Progenitor cell of endocrine pancreas (in vitro differentiated cells): ENCODE measurements around the gene ZNF195.

- PRO-cap: no peak
Measured at GRCh38 chr11:2729937-2730354, 155.6 kb downstream of the CDKN1C start.

DNA sequence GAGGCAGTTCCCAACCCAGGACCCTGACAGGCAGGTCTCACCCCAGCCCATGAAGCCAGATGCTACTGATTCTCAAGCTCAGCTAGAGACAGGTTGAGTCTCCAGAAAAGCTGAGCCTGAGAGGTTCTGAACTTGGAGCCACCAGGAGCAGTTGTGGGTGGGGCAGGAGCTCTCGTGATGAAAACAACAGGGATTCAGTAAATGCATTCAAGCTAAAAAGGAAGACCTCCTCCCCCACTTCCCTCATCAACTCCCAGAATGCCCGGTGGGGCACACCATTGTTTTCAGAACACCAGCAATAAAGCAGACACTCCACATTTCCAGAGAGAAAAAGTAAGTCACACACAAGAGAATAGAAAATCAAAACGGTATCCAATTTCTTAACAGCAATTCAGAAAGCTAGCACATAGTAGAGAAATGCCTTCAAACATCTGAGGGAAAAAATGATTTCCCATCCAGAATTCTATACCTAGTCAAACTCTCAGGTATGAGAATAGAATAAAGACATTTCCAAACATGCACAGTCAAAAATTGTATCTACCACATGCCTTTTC is 56.9 kb downstream of the CDKN1C start:
- PRO-cap: no peak

- PRO-cap: no peak
Measured at GRCh38 chr11:2887037-2887519, 1.5 kb upstream of the CDKN1C start.

DNA sequence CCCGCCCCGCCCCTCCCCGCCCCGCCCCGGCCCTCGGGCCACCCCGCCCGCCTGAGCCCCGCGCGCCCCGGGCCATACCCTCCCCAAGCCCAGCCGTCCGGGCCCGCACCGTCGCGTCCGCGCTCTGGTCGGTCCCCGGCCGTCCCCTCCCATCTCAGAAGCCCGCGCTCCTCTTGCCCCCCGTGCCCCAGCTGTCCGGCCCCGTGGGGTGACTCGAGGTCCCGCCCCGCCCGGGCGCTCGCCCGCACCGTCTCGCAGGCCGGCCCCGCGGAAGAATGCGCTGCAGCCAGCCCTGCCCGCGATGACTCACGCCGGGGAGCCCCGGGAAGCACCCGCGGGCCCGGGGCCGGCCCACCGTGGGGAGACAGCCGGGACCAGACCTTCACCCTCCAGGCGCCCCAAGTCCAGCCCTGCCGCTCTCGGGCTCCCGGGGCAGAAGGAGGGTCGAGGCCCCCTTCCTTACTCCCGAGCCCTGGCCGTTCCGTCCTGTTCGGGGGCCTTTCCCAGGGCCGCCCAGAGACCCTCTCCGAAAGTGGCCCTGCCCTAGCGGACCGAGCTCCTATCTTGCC is 325 bp upstream of the PHLDA2 start:
- PRO-cap: no peak

DNA sequence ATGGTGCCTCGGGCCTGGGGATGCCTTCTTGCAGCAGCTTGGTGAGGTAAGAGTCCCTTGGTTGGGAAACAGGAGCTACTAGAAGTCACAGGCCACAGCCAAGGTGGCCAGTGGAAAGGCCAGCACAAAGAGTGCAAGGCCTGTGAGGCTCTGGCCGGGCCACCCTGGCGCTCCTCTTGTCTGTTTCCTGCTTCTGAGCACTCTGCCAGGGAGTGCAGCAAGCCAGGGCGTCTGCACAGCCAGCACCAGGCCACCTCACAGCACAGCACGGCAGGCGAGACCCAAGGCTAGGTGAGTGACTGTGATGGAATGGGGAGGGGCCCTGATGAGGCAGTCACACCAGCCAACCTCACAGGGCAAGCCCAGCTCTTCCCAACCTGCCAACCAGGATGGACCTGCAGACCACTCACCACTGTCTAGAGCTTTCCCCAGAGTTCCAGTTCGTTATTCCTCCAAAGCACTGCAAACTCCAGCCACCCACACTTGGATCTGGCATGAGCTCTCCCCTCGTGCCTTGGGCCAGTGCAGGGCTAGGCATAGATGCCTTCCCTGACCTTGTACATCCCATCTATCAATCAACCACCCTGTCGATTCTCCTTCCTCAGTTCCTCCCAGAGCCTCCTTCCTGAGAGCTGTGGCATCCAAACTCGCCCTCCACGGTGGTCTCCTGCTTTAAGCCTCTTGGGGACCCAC is 11.8 kb upstream of the NAP1L4 start:
- PRO-cap: no peak

GRCh38 chr11:3041519-3042143 is 15.6 kb downstream of the CARS1 start:
- PRO-cap: no peak

- PRO-cap: no peak
Measured at GRCh38 chr11:3092940-3093687, 35.9 kb upstream of the CARS1 start.

- PRO-cap: no peak
Measured at GRCh38 chr11:3095708-3096343, 38.6 kb upstream of the CARS1 start.

DNA sequence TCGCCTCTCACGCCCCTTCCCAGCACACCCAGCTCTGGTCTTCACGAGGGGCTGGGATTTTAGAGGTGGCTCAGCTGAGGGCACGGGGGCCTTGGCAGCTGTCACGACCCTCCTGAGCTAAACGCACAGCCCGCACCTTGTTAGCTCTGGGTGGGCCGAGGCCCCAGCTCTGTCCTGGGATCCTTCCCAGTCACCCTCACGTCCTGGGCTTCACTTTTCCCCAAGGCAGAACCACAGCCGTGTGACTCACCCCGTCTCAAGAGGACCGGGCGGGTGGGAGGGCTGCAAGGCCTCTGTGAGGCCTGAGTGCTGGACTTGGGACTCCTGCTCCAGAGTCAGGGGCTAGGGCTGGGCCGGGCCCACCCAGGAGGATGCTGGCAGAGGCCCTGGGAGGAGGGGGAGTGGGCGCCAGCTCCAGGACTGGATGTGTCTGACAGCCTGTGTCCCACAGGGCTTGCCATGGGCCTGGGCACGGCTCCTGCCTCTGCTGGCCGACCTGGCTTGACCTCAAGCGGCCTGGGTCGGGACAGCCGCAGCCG is 18.2 kb downstream of the OSBPL5 start:
- PRO-cap: no peak

GRCh38 chr11:3155994-3157161 is 8.7 kb downstream of the OSBPL5 start:
- PRO-cap: no peak

DNA sequence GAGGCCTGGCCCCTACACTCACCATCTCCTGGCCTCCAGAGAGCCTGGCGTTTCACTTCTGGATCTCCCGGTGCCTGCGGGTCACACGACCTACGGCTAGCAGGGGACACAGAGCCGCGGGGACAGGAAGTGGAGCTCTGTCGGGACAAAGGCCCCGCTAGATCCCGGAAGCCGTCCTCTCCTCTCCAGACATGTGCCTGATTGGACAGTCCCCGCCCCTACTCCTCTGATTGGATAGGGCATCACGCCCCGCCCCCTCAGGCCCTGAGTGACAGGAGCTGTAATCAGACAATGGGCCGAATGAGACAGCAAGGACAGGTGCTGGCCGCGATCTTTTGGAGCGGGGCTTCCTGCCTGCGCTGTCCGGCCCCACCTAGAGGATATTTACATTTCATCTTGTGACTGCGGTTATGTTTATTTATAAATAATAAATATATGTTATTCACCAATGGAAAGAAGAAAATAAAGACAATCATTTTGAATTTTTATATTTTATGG is at the start of gene ZNF195:
Gene ZNF195, minus strand, starts transcription at position 131 of the 498 bp plus-strand sequence.
- PRO-cap: bidirectional peak, plus-strand start at position 317 of the sequence, minus-strand start at position 88 of the sequence

GRCh38 chr11:3380655-3381596 is 2.0 kb upstream of the ZNF195 start:
- PRO-cap: no peak

DNA sequence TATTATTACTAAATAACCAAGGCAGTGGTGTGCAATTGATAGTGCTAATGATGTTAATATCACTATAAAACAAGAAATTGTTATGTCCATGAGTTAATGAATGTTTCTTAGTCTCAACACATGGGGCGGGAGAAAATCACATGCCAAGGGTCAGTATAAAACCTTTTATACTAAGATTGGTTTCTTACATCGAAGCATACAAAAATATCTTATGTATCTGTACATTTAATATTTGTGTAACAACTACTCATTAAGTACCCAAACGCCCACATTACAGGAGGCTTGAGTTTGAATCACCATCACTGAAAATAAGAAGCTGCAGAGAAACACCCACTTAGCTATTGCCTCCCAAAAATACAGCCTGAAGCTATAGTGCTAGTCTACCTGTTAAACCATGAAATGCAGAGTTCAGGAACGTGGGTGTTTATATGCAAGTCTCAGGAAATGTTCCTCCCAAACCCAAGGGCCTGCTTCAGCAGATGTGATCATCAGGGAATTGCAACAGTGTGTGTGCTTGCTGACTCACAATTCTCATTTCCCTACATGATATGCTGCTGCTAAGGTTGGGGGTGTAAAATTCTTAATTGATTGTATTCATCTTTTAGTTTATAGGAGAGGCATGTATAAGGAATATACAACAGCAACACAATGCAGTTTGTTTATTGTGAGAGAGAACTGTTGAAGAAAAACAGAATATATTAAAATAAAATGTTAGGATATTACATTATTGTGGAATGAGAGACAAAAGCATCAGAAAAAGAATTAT is 49.7 kb downstream of the NUP98 start:
- PRO-cap: no peak

GRCh38 chr11:3809445-3810156 is 1.2 kb downstream of the PGAP2 start:
- PRO-cap: no peak

DNA sequence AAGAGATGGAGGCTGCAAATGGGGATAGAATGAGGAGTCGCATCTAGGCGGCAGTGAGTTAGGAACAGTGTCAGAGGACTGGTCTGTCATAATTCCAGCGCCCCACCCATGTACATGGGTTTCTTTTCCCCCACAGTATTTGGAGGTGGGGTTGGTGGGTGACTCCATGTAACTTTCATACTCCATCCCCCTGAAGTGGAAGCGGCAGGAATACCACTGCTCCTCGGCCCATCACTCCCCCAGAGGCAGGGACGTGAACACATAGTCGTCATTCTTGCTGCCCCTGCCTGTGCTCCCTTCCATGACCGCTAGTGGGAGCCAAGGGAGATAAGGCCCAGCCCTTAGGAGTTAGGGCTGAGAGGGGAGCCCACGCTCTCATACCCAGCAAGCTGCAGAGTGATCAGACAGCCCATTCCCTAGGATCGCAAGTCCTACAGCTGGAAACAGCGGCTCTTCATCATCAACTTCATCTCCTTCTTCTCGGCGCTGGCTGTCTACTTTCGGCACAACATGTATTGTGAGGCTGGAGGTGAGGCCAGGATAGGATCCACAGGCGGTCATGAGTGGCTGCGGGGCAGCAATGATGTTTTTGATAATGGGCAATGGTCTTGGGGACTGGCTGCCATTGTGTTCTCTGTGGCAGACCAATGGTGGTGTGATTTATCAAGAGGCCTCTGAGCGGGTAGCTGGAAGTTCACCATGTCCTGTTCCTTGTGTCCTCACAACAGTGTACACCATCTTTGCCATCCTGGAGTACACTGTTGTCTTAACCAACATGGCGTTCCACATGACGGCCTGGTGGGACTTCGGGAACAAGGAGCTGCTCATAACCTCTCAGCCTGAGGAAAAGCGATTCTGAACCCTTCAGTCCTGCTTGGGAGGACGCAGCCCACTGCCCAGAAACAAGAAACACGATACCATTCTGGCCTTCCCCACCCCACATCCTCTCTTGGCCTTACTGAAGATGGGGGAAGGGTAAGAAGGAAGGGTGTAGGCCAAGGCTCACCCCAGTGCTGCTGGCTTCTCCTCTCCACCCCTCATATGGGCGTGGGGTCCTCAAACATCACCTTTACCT is 15.8 kb downstream of the RHOG start:
- PRO-cap: no peak

DNA sequence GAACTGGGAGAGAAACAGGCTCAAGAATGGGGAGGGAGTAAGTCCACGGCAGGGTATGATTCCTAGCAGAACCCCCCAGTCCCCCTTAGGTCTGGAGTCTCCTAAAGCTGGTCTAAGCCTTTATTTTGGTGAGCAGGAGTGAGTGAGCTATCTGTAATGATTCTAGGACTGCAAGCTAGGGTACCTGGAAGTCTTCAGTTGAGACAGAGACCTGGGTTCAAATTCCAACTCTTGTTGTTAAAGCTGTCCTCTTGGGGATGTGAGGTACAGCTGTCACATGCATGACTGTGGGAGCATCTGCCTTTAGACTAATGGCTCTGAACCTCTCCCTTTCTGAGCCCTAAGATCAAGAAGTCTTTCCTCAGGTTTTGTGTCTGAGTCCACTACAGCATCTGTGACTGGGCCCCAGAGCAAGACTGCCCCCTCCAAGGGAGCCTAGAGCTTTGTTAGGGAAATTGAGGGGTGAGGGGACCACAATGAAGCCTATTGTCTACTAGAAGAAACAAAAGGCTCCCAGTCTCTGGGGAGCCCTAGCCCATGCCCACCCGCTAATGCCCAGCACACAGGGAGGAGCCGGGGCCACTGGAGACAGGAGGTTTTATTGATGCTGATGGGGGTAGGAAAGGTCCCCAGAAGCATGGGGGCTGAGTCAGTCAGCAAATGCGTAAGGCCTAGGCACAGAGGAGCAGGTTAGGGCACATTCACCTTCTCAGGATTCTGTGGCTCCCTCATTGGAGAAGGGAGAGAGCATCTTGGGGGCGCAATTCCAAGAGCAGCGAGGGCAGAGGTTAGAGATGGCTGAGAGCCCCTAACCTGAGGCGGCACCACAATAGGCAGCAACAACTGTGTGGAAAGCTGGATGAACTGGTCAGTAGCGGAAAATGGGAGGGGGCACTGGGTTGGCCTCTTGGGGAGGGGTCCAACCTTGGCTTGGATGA is 14.1 kb downstream of the RHOG start:
- PRO-cap: no peak

DNA sequence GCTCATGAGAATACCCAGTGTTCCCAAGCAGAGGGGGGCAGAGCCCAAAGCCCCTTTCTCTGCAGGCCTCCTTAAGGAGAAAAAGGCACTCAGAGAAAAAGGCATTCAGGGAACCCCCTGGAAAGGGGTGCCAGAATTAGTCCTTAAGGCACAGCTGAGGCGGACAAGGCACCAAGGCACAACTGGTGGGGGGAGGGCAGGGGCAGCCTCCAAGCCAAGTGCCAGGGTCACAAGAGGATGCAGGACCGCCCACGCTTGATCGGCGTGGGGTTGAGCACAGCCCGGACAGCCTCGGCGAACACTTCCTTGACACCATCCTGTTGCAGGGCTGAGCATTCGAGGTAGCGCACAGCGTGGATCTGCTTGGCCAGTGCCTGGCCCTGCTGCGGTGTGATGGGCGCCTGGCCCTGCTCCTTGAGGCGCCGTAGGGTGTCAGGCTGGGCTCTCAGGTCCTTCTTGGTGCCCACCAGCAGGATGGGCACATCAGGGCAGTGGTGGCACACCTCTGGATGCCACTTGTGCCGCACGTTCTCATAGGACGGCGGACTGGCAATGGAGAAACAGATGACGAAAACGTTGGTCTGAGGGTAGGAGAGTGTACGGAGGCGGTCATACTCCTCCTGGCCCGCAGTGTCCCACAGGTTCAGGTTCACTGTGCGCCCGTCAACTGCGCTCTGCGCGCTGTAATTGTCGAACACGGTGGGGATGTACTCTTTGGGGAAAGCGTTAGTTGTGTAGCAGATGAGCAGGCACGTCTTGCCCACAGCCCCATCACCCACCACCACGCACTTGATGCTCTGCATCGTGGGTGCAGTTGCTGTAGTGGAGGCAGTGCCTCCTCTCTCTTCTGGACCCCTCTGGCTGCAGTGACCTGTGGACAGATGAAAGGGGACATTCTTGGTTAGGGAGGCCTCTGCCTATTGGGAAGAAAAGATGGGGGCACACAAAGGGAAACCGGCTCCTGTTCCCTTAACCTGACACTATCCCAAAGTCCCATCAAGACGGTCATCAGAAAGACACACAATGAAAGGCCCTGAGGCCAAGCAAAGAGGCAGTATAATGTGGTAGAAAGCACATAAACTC is 13.1 kb downstream of the RHOG start:
- PRO-cap: no peak

GRCh38 chr11:3867461-3868184 is 12.2 kb downstream of the STIM1 start:
- PRO-cap: no peak

DNA sequence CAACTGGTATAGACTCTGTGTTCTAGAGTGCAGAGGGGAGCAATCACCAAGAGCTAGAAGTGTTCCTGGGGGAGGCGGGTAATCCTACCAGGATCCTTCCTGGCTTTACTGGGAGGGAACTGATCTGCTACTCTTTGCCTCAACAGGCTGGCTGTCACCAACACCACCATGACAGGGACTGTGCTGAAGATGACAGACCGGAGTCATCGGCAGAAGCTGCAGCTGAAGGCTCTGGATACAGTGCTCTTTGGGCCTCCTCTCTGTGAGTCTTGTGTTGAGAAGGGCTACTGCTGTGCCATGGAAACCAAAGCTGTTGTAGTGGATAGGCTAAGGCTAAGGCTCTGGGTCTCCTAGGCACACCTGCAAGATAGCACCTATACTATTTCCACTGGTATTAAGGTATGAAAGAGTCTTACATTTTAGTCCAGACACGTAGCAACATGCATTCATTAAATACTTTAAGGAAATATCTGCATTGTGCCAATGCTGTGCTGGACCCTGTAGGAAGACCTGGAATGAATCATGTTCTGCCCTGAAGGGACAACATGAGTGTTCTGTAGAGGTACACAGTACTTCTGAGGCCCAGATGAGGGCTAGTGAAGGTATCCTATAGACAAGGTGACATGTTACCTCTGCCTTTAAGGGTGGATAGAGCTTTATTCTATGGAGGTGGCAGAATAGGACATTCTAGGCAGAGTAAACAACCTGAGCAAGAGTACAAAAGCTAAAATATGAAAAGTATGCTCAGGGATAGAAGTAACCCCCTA is 35.3 kb upstream of the RRM1 start:
- PRO-cap: no peak

- PRO-cap: no peak
Measured at GRCh38 chr11:4459524-4459884, 10.4 kb downstream of the OR52K2 start.